ENCODE results near the gene CAPG.

DNA sequence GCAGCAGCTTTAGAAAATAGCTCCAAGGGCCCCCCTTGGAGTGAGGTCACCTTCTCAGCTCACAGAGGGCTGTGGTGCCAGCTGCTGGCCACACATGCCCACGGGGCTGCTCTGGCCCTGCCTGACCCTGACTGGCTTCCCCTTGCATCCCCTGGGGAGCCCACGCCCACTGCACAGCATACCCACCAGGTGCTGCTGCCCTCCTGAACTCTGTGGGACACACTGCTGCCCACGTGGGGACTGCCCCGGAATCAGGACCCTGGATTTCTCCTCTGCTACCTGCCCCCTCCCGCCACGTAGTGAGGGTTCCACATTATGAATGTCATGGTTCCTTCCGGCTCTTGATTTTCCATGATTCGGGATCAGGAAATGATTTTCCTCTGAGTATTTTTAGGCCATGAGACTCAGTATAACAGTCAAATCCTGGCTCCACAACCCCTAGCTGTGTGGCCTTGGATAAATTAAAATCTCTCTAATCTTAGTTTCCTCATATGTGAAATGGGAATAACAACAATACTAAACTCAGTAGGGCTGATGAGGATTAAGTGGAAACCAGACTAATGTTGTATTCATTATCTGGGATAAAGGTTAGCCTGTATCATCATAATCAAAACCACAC is 70.1 kb downstream of the TGOLN2 start:
- RRBS: 34% methylated on average over 2 of the region's 8 CpGs

GRCh38 chr2:85258860-85260261 is 68.4 kb downstream of the TGOLN2 start:
- RRBS: no CpG with 5 or more reads among the region's 22 CpGs

- RRBS: no CpG with 5 or more reads among the region's 19 CpGs
These were observed 50.0 kb downstream of the TGOLN2 start for GRCh38 chr2:85277534-85278443.

DNA sequence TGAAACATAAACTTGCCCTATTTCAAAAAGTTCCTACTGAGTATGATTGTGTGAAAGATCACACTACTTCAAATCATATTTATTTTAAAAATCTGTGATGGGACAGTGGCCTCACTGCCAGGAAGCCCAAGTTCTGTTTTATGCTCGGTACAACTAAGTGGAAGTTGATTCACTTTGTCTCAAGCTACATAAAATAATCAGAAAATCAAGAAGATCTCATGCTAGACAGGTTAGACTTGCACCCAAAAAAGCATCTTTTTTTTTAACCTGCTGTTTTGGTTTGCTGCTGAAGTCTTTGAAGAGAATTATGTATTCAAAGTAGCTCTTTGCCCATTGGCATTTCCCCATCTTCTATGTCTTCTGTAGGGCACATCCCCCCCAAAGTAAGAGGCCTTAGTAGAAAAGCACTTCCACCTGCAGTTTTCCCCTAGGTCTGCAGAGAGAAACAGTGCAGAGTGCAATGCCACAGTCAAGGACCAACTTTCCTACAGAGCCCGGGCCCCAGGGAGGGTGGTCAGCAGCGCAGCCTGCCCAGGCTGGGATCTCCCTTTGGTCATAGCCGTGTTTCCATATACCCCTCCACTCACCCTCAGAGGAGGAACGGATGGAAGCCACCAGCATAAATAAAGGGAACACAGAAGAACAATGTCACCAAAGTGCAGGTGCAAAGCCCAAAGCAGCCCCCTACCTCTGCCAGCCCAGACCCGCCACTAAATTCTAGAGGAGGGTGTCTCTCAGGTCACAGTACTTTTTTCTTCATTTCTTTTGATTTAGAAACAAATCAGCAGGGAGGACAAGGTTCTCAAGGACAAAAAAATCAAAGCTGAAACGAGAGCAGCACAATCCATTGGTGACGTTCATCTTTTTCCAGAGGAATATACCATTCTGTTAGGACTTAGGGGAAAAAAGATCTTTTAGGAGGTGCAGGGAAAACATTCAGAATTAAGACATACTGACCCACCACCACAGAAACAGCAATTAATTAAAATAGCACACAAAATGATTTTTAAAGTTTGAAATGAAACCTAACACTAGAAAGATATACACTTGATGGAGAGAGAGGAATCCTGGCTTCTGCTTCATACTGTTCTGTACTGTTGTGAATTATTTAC is 5.6 kb downstream of the TGOLN2 start:
- RRBS: no CpG with 5 or more reads among the region's 8 CpGs

- RRBS: no CpG with 5 or more reads among the region's 10 CpGs
These were observed 2.4 kb downstream of the TGOLN2 start for GRCh38 chr2:85325355-85325820.

- RRBS: no CpG with 5 or more reads among the region's 18 CpGs
These were observed 492 bp downstream of the RETSAT start for GRCh38 chr2:85353762-85354309.

- RRBS: no CpG with 5 or more reads among the region's 7 CpGs
These were observed 15.0 kb downstream of the ELMOD3 start for GRCh38 chr2:85369459-85370012.

- RRBS: no CpG with 5 or more reads among the region's 3 CpGs
These were observed 497 bp downstream of the CAPG start for GRCh38 chr2:85409573-85410164.

DNA sequence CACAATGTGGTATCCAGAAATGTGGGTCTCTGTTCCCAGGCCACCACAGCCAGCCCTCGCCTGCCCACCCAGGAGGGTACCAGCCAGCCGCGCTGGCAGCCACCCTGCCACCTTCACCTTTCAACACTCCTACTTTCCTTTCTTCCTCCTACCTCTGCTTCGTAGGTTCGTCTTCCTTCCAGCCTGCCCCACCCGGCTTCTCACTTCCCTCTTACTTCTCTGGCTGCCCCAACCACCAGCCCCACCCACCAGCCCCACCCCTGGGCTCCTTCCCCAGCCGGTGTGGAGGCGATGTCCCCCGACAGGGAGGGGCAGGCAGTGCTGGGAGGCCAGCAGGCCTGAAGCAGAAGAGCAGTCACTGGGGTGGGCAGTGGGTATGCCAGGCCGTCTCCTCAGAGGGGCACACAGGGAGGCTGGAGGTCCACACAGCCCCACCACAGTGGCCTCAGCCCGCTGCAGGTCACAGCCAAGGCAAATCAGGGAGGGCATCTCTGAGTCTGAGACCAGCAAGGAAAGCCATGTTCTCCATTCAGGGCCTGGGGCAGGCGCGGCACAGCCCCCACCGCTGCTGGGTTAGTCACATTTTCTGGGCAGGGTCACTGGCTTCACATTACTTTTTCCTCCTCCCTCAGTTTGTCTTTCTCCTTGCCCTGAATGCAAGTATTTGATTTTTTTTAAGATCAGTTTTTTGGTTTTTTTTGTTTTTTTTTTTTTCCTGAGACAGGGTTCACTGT is at the start of gene CAPG:
Gene CAPG, minus strand, starts transcription at position 202 of the 734 bp plus-strand sequence.
- RRBS: 38% methylated on average over 2 of the region's 14 CpGs

GRCh38 chr2:85468243-85469078 is 49.9 kb downstream of the SH2D6 start:
- RRBS: no CpG with 5 or more reads among the region's 9 CpGs

- RRBS: no CpG with 5 or more reads among the region's 2 CpGs
These were observed 2.0 kb downstream of the MAT2A start for GRCh38 chr2:85540870-85541561.

DNA sequence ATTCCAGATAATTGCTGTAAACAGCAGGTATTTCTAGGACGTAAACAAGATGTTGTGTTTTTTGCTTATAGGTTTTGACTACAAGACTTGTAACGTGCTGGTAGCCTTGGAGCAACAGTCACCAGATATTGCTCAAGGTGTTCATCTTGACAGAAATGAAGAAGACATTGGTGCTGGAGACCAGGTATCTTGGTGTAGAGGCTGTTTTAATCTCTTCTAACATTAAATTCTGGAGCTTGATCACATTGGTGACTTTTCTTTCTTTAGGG is 2.5 kb downstream of the MAT2A start:
- RRBS: no CpG with 5 or more reads among the region's 2 CpGs

- RRBS: no CpG with 5 or more reads among the region's 8 CpGs
These were observed 10.2 kb upstream of the ATOH8 start for GRCh38 chr2:85743454-85744129.

DNA sequence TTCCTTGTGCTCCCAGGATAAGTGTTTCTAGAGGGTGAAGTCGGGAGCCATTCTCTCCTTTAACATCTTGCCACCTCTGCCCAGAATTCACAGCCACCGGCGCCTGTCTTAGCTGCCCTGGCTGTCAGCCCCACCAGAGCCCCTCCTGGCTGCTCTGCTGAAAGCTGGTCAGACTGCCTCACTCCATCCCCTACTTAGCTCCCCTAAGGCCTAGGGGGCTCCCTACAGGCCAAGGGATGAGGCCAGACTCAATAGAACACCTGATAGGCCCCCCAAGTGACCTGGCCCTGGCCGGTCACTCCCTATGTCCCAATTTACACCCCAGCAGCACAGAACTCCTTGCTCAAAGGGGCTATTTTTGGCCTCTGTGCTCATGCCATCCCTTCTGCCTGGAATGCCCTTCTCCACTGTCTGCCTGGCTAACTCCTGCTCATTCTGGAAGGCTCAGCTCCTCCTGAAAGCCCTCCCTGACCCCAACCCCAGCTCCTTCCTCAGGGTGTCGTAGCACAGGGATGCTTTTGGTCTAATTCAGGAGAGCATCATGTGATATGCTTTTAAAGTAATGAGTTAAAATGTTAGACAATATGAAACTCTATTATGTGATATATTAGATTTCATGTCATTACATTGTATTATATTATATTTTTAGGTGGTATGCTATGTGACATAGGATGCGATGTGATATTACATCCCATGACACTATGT is 20.8 kb downstream of the ATOH8 start:
- RRBS: no CpG with 5 or more reads among the region's 6 CpGs

DNA sequence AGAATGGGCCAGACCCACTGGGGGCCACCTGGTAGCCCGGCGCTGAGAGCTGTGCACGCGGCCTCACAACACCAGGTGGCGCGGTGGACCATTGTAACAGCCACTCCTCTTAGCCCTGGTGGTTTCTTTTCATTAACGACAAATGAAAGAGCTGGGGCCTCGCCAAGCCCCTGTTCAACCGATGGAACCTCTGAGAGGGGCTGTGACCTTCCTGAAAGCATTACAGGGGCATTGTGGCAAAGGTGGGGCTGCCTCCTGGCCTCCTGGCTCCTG is 61.4 kb downstream of the ST3GAL5 start:
- RRBS: no CpG with 5 or more reads among the region's 9 CpGs

DNA sequence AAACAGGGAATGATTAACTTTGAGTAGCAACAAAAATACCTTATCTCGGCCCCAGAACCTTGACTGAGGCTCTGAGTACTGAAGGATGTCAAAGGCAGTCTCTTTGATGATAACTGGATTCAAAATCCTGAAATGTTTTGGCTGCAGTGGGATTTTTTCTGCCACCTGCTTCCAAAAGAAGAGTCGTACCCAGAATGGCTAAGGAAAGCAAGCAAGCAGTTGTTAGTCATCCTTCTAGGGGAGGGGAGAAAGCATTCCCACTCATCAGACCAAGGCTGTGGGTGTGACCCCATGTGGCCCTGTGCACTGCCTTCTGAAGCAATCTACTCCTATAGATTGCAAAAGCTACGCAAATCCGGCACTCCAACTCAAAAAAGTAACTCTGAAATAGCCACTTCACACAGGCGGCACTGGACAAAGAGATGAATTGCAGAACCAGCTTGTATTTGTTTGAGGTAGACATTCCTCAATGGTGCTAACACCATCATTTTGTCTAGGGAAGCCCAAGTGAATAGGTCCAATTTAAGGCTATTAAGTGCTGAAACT is 44.4 kb downstream of the ST3GAL5 start:
- RRBS: no CpG with 5 or more reads among the region's 5 CpGs

GRCh38 chr2:85996969-85997514 is 108.3 kb upstream of the ST3GAL5 start:
- RRBS: no CpG with 5 or more reads among the region's 1 CpG

- RRBS: no CpG with 5 or more reads among the region's 7 CpGs
These were observed 63.9 kb downstream of the POLR1A start for GRCh38 chr2:86041712-86042331.

DNA sequence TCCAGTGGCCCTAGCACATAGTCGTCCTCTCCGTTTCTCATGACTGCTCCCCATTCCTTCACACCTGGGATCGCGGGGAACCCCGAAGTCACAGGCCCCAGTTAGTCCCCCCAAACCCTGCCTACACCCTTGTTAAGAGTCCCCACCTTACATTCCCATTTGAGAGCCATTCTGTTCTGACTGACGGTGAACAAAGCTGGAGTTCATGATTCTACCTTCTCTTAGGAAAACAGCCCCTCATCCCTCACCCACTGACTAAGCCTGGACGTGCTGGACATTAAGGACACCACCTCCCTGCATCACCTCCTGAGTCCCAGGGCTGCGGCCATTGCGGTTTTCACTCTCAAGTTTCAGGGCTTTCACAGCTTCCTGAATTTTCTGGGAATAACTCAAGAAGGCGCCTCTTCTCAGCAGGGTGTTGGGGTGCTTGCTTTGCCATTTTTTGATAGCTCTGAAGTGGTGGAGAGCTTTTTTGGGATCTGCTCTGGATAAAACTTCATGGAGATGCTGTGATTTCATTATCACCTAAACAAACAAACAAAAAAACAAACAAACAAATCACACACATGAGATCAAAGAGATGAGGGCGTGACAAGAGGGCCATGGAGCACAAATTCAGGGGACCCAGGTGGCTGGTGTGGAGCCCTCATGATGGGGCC is 62.9 kb downstream of the POLR1A start:
- RRBS: no CpG with 5 or more reads among the region's 11 CpGs

DNA sequence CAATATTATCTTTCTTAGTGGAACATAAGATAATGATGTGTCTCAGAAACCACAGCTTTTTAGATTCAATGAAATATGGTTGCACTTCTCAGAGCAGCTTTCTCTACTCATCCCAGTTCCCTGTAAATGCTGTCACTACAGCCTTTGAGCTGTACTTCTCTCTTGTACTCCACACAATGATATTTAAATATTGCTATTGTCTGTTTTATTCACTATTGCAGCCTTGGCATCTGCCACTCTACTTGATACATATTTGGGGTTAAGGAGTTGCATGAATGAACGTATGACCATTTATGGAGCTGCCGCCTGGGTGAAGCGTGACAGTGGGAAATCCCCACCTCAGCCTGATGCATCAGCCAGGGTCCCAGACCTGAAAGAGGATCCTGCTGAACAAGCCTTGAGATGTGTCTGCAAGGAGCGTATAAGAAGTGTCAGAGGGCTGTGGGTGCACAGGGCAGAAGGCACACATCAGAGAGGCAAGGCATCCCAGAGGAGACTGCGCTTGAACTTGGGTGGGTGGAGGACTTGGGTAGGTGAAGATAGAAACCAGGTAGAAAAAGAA is 39.1 kb downstream of the MRPL35 start:
- RRBS: no CpG with 5 or more reads among the region's 5 CpGs

Data from HGPS cell (cell line).